ENCODE measurements around a stretch of chr12.

DNA sequence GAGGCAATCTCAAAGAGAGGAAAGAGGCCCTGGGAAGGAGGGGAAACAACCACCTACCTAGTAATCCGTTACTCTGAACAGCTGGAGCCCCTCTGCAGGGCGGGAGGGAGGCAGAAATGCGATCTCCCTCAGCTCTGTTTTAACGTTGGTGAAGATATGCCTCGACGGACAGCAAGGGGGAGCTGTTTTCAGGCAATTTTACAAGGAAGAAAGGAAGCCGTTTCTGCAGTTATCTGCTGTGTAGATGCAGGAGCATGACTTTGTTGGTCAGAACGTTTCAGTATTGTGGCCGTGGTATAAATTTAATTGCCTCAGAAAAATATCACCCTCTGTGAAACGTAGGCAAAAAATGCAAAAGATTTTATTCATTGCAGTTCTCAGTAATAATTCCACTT, 1.1 kb upstream of the AVPR1A start:
- PRO-cap = no peak

DNA sequence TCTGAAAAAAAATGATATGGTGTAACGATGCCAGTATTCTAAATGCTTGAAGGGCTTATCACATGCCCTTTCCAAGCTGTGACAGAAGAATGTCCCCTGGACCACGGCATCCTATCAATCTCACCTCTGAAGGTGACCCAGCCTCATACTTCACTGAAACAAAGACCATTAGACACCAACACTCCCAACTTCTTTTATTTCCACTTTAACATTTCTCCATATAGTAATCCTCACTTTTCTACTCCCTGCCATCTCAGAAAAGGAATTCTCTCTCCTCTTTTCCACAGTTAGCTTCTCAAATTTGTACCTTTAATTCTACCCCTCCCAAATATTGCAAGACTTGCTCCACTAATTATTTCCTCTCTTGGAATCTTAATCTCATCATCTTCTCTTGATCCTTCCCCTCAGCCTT, 883 bp downstream of the DPY19L2 start:
- PRO-cap = no peak

GRCh38 chr12:63845591-63846186, 1.2 kb downstream of the SRGAP1 start:
- PRO-cap = no peak

DNA sequence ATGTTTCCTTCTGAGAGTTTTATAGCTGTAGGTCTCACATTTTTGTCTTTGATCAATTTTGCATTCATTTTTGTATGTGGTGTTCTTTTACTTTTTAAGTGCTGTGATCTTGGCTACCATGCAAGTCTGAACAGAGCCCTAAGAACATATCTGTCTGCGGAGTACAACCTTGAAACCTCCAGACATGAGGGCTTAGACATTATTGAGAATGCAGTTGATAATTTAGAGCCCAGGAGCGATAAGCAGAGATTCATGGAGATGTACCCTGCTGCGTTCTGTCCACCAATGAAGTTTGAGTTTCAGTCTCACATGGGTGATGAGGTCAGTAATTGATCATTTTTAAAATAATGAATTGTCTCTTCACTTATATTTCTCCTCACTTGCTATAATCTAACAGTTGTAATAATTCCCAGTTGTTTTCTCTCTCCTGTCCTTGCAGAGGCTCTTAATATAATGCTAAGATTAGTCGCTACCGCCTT, 159.2 kb downstream of the KICS2 start:
- PRO-cap = no peak

GRCh38 chr12:64127506-64128451, 94.3 kb downstream of the KICS2 start:
- PRO-cap = no peak

DNA sequence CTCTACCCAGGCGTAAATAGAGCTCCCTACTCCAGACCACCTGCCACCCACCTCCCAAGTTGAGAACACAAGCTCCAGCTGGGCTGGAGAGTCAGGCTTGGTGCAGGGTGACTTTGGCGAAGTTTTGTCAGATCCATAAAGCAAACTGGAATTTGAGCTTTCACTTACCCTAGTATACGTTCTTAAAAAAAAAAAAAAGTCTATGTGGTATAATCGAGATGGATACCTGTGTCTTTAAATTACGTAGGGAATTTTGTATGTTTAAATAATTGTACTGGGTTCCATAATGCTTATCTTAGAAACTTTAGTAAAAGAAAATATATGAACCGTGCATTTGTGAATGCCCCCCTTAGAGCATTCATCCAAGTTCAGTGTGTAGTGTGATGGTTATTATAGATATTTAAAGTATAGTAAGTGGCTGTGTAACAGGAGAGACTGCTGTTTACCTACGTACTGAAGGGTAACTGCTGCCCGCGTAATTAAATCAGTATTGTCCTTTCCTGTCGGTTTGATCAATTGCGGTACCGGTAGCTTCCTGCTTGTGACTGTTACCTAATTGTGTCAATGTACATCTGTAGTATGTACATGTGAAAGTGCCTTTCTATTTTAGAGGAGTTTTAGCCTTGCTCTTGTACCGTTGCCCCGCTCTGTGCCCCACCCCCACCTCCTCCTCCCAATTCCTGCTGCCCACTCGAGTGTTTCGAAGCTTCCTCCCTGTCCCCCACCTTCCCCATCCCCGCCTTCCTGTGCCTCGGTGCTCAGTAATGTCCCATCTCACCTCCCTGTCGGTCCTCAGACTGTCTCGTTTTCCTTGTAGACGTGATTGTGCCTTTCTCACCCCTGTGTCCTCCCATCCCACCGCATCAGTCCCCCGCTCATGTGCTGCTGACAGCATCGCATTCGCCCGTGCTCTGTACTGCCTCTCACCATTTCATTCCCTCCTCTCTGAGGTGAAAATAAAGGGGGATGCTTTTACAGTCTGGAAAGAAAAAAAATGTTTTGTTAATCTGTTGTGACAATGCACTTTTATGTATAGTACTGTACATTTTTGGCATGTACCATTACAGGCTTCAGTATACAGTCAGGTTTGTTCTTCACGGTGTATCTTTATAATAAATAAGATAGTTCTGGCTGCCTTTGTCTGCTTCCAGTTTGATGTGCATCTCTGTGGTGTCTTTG, 75.0 kb downstream of the KICS2 start:
- PRO-cap = no peak

DNA sequence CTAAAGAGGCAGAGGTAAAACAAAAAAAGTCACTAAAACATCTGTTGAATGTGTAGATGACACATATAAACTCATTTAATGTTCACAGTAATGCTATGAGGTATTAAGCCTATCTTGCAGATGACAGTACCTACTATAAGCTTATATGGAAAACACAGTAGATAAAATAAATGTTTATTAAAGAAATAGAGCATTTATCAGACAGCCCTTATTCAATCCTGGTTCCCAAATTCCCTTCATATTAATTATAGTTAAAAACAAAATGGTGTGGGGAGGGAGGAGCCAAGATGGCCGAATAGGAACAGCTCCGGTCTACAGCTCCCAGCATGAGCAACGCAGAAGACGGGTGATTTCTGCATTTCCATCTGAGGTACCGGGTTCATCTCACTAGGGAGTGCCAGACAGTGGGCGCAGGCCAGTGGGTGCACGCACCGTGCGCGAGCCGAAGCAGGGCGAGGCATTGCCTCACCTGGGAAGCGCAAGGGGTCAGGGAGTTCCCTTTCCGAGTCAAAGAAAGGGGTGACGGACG, 26.7 kb downstream of the KICS2 start:
- PRO-cap = no peak

DNA sequence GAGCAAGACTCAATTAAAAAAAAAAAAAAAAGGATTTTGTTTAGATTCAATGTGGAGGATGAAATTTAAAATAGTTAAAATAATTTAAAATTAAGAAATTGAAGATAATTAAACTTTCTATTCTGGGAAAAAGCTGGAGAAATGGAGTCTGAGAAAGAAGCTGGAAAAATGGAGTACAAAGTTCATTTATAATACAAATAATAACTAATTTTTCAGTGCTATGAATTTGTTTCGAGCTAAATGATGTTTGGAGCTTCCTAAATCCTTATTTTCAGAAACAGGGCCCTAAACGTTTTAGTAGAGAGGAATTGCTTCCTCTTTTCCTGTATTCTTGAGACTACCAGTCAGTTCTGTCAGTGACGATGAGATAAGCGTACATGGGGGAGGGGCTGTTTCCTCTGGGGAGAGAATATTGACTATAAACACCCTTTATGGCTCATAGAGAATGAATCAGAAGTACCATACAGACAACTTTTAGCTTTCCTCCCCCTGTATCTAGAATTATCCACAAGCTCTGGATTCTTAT, 5.0 kb downstream of the TBK1 start:
- PRO-cap = no peak

GRCh38 chr12:64695784-64696611, 63.2 kb downstream of the GNS start:
- PRO-cap = no peak

GRCh38 chr12:65174662-65175125, 5.3 kb downstream of the LEMD3 start:
- PRO-cap = no peak

DNA sequence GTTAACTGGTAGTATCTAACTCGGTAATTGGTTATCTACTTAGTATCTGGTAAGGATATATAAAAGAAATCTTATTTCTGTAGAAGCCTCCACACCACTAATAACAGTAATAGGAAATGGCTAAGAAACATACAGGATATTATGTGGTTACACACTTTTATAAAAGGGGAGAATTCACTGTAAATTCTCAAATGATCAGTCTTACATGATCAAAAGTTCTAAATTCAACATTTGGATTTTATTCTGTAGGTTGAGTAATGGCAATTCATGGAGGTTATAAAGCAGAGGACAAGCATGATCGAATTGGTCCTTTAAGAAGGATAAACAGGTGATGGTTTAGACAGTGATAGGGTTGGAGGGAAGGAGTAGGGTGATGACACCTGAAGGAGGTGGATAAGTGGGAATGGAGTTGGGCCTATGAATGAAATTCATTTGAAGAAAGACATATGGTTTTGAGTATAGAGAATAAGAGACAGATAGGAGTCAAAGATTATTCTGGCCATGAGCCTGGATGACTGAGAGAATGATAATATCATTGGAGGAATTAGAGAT, 7.6 kb downstream of the LEMD3 start:
- PRO-cap = no peak

DNA sequence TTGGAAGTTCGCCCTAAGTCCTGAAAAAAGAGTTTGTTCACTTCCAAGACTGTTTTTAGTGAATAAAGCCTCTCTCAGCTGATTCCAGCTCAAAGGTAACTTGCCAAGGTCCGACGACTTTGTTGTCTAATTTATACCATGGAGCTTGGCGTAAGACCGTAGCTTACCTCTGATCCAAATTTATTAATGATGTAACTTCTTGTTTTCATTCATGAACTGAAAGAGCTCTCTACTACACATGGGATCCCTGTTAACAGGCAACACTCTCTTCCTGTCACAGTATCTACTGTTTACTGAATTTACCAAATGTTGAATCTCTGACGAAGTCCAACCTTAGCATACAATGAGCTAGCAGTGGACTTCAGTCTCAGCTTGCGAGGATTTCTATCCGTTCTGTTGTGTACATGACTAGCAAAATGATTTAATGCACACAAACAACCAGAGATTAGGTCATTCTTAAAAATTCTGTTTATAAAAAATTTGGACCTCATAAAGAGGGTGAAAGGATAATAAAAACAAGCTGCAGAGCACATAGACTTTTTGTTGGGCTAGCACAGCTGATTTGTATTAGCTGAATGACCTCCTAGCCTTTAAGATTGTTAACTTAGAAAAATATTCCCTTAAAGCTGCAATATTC, 49.1 kb downstream of the MSRB3 start:
- PRO-cap = no peak

DNA sequence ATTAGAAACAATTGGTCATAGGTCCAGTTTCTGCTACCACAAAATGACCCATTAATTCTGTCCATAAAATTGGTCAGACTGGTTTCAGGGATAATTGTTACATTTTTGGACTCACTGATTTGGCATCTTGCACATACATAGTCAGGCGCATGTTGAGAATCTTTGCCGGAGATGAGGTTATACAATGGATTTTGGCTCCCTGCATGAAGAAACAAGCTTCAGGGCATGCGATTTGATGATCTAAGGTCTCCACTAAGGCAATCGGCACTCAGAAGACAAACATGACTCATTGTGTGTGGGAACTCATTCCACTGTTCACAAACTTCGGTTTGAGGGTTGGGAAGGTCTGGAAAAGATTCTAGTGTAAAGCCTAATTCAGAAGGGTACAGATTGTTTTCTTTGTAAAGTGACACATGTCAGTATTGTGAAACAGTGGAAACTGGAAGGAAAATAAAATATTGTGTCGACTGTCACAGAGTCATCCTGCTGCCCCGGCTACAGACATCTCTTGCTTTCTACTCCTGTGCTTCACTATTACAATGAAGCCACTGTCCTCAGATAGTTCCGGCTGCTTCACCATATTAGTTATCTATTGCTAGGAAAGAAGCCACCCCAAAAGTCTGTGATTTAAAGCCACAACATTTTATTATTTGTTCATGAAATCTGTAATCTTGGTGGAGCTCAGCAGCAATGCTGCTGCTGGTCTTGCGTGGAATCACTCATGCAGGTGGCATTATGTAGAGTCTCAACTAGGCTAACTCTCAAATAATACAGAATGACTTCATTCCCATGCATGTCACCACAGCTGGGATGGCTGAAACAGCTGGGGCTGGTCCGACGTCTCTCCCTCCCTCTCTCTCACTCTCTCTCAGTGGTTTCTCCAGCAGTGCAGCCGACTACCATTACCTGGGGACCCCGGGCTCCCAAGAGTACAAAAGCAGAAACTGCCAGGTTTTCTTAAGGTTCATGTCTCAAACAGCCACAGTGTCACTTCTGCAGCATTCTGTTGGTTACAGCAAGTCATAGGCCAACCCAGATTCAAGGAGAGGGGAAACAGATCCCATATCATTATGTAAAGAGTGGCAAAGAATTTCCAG, 192.4 kb upstream of the HMGA2 start:
- PRO-cap = no peak

DNA sequence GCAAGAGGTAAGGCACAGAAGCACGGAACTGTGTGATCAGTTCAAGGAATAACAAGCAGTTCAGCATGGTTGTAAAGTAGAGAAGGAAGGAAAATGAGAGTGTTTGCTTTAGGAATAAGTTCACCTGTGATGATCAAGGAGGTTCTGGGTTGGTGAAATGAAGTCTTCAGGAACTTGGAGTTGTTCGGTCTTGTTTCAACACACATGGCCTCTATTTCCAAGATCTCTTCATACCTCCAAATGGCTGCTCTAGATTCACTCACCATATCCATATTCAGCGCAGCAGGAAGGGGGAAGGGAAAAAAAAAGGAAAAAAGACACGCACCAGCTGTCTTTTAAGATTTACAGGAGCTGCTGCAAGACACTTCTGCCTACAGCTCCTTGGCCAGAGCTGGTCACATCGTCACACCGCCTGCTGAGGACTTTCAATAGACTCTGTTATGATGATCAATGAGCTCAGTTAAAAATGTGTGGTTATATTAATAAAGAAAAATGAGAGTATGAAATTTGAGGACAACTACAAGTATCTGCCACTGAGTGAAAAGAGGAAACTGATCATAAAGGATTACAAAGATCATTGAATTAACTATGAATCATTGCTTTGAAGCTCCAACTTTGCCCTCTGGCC, 182.3 kb upstream of the HMGA2 start:
- PRO-cap = no peak

DNA sequence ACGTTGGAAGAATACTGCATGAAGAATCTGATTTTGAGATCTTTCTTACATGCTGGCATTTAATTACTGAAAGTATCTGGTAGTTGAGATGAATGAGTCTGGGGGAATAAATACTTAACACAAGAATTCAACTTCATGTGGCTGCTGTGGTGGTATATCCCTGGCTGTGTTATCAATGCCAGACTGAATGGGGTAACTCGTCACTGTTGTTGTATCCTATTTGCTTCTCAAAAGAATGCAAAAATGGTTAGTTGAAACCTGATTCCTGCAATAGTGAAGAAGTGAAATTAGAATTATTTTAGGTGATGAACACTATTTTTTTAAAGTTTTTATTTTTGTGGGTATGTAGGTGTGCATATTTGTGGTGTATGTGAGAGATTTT, 72.5 kb downstream of the HMGA2 start:
- PRO-cap = no peak

- PRO-cap = no peak
These were observed 49.3 kb downstream of the IRAK3 start for GRCh38 chr12:66238116-66238867.

DNA sequence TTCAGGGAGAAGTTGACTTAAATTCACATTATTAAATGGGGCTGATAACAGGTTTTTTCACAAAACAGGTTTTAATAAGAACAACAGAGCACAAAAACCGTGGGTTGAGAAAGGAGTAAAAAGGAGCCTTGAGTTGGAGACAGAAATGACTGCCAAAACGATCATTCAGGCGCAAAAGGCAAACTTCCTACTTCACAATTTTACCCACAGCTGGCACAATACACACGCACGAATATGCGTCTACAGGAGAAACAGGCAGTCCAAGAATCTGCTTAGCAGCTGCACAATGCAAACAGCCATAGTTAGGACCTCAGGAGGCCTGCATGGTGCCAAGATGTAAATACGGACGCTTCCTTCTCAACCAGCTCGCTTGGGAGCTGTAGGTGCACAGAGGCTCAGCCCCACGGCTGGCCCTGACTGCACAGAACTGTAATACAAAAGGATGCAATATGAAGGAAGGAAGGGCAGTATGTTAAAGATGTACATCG, 250.1 kb upstream of the CAND1 start:
- PRO-cap = no peak

- PRO-cap = no peak
These were observed 199.5 kb upstream of the CAND1 start for GRCh38 chr12:67069478-67070209.

- PRO-cap = no peak
These were observed 17.9 kb upstream of the DYRK2 start for GRCh38 chr12:67630337-67631274.

- PRO-cap = no peak
These were observed 738 bp upstream of the DYRK2 start for GRCh38 chr12:67647853-67648161.

Data from ascending aorta (tissue), 1 donor.